Sigmoid colon (tissue), 4 donors: ENCODE measurements around the gene TSG101.

- PRO-cap = no peak
- RAMPAGE, long total RNA, 4 experiments = no peak in any of the 4 experiments
These were observed 12.2 kb downstream of the HPS5 start for GRCh38 chr11:18309615-18310190.

DNA sequence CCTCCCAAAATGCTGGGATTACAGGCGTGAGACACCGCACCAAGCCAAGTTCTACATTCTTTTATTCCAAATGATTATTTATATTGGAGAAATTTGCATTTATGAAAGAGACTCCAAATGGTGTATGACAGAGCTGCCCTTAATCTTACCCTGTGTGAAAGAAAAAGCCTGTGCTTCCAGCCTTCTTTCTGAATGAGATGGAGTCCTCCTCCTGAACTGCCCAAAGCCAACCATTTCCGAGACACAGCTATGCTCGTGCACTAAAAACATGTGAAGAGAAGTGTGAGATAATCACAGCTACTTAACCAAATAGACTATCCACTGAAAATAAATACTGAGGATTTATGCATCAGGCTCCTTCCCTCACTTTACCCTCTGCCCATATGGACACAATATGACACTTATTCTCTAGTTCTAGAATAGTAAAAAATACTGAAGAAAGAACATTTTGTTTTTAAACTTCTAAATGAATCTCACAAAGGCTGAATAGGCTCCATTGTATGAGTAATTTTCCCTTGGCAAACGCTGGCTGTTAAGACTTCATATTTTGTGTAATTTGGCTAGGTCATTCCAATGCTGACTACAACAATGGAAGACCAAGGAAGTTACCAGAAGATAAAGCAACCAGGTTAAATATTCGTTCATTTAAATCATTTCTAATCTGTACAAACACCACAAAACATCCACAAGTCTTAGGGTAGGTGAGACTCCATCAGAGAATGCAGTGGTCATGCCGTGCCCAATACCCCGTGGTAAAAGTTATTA lies 10.0 kb downstream of the HPS5 start:
- PRO-cap = no peak
- RAMPAGE, long total RNA, 4 experiments = no peak in any of the 4 experiments

- PRO-cap = bidirectional peak, plus-strand start at chr11:18526972, minus-strand start at chr11:18526895
- RAMPAGE, long total RNA, 4 experiments = start-site peak on the plus strand in 1 of 4 experiments, at chr11:18526971-18527001 at its widest, 6 reads per replicate; start-site peak on the minus strand in 3 of 4 experiments, at chr11:18526853-18526951 at its widest, 94 to 295 reads per replicate
These were observed at the start of gene TSG101 for GRCh38 chr11:18526431-18527424. TSS of gene TSG101 (minus strand) at chr11:18526942.

- PRO-cap = no peak
- RAMPAGE, long total RNA, 4 experiments = no peak in any of the 4 experiments
These were observed 9.7 kb upstream of the SPTY2D1 start for GRCh38 chr11:18643755-18644245.

- PRO-cap = no peak
- RAMPAGE, long total RNA, 4 experiments = no peak in any of the 4 experiments
These were observed 9.0 kb downstream of the TMEM86A start for GRCh38 chr11:18707515-18708096.

DNA sequence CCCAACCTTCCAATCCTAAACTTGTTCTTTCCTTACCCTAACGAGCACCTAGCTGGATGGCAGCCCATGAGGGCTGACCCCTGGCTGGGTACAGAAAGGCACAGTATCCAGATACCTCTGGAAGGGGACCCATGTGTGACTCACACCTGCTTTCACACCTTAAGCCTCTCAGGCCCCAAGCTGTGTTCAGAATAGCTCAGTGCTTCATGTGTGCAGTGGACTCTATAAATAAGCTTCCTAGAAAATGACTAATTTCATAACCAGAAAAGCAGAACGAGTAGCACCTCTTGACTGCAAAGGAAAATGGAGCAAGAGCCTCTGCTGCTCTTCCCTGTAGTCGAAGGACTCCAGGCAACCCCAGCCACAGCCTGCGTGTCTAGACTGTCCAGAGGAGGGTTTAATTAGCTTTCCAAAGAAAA lies 23.2 kb downstream of the PTPN5 start:
- PRO-cap = no peak
- RAMPAGE, long total RNA, 4 experiments = no peak in any of the 4 experiments

GRCh38 chr11:19342216-19342508 lies 101.4 kb upstream of the E2F8 start:
- PRO-cap = no peak
- RAMPAGE, long total RNA, 4 experiments = no peak in any of the 4 experiments

DNA sequence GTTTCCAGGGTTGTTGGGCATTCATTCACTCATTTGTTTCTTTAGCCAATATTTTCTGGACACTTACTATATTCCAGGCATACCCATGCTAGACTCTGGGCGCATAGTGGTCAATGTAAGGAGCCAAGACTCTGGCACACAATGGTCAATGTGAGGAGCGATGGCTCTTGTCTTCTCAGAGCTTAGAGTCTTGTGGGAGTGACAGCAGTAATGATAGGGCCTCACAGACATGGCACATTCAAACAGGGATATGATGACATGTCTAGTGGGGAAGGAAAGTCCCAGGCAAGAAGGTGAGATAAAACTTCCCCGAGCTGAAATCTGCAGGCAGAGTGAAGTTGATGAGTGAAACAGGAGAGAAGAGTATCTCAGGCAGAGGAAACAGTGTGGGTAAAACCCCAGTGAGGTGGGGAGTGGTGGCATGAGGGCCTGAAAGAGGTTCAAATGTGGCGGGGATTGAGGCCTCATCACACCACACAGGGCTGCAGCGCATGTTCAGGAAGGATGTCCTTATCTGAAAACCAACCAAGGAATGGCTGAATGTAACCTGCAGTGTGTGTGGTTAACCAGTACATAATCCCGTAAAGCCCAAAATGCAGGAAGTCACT lies 153.7 kb upstream of the E2F8 start:
- PRO-cap = no peak
- RAMPAGE, long total RNA, 4 experiments = no peak in any of the 4 experiments

DNA sequence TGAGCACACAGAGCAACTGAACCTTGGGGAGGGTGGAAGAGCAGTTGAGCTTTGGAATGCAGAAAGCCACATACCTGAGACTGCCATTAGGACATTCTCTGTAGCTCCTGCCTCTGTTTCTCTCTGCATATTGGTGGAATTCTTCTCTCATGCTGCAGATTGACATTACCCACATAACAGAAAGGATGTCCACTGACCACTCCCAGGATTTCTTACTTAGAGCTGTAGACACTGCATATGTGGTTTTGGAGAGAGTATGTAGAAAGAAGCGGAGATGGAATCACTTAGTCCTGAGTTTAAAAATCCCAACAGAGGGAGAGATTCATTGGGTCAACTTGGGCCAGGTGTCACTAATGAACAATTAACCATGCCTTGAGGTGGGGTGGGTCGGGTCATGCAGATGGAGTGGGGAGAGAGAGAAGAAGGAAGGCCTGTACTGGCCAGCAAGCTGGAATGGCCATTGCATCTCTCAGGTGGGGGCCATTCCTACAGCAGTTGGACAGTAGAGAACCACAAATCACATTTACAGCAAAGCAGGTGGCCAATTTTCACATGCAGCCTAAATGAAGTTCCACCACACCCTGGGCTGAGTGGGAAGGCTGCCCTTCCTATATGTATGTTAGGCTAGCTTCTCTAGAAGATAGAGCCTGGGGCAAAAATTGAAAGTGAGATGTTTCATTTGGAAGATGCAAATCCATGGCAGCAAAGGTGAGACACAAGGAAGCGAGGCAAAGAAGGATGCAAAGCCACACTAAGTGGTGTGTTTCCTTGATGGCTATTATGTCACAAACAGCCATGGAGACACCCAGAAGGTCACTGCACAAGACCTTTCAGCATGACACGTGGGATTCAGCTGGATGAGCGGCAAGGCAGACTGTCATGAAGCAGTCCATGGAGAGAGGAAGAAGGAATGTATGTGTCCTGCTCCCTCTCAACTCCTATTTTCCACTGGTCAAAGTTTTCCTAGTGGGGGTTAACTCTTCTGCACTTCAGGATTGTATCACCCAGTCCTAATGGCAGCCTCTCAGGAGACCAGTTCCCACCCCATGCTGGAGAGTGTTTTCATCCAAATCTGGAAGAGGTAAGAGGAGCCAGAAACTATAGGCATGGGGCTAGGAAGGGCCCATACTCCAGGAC lies 207.1 kb upstream of the NAV2 start:
- PRO-cap = no peak
- RAMPAGE, long total RNA, 4 experiments = no peak in any of the 4 experiments

GRCh38 chr11:19725765-19726208 lies 13.2 kb downstream of the NAV2 start:
- PRO-cap = no peak
- RAMPAGE, long total RNA, 4 experiments = no peak in any of the 4 experiments

- PRO-cap = no peak
- RAMPAGE, long total RNA, 4 experiments = no peak in any of the 4 experiments
These were observed 62.5 kb downstream of the NAV2 start for GRCh38 chr11:19775143-19775570.

DNA sequence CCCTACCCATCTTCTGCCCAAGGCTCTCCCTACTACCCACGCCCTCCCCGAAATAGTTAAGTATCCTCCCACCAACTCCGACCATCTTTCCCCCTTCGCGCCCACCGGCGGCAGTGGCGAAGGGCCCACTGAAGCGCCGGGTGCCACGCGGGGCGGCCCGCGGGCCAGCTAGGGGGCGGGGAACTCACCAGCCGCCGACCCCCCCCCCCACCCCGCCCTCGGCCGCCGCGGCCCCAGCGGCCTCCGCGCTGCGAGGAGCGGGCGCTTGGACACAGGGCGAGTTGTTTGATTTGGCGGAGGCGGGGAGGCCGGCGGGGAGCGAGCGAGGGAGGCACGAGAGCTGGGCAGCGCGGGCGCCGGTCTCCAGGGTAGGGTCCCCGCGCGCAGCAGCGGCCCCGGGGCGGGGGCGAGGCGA lies 64.3 kb downstream of the NAV2 start:
- PRO-cap = no peak
- RAMPAGE, long total RNA, 4 experiments = no peak in any of the 4 experiments

DNA sequence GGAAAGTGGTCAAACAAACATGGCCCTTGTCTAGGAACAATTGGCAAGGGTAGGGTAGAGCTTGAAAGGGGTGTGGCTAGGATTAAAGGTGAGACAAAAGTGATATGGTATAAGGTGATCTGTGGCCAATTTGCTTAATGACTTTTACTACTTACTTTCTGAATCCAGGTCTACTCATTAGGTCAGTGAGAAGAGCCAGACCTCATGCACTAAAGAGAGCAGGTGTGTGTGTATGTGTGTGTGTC lies 91.2 kb downstream of the NAV2 start:
- PRO-cap = no peak
- RAMPAGE, long total RNA, 4 experiments = no peak in any of the 4 experiments

DNA sequence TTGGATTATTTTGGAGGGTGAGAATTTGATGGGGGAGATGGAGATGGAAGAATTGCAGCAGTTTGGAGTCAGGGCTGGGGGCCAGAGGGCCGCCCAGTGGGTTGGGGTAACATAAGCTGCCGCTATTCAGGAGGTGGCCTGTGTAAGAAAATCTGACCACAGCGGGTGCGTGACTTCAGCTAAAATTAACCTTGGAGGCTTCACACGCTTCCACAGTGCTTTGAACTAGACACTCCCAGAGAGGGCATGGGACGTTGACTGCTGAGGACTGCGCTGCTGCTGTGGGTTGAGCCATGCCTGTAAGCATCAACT lies 100.8 kb downstream of the NAV2 start:
- PRO-cap = no peak
- RAMPAGE, long total RNA, 4 experiments = no peak in any of the 4 experiments

DNA sequence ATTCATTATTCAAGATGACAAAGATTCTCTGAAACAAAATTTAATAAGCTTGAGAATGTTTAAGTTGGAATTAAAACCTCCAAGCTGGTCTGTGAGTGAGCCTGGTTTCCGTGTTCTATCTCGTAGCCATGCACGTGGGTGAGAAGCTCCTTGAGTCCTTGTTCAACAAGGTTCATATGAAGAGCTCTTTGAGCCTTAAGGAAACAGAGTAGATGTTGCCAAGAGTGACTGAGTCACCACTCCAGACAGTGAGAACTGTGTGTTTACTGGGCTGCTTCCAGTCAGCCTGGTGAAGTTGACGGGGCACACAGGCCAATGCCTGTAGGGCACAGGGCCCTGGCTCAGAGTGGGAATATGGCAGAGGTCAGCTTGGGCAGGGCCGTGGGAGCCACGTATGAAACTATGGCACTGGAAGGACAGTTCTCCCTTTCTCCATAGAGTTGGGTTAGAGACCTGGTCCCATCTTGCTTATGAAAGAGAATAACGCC lies 206.6 kb downstream of the NAV2 start:
- PRO-cap = no peak
- RAMPAGE, long total RNA, 4 experiments = no peak in any of the 4 experiments

- PRO-cap = no peak
- RAMPAGE, long total RNA, 4 experiments = no peak in any of the 4 experiments
These were observed 183.7 kb downstream of the DBX1 start for GRCh38 chr11:19976451-19977018.

- PRO-cap = no peak
- RAMPAGE, long total RNA, 4 experiments = no peak in any of the 4 experiments
These were observed 181.5 kb downstream of the DBX1 start for GRCh38 chr11:19978566-19979397.

DNA sequence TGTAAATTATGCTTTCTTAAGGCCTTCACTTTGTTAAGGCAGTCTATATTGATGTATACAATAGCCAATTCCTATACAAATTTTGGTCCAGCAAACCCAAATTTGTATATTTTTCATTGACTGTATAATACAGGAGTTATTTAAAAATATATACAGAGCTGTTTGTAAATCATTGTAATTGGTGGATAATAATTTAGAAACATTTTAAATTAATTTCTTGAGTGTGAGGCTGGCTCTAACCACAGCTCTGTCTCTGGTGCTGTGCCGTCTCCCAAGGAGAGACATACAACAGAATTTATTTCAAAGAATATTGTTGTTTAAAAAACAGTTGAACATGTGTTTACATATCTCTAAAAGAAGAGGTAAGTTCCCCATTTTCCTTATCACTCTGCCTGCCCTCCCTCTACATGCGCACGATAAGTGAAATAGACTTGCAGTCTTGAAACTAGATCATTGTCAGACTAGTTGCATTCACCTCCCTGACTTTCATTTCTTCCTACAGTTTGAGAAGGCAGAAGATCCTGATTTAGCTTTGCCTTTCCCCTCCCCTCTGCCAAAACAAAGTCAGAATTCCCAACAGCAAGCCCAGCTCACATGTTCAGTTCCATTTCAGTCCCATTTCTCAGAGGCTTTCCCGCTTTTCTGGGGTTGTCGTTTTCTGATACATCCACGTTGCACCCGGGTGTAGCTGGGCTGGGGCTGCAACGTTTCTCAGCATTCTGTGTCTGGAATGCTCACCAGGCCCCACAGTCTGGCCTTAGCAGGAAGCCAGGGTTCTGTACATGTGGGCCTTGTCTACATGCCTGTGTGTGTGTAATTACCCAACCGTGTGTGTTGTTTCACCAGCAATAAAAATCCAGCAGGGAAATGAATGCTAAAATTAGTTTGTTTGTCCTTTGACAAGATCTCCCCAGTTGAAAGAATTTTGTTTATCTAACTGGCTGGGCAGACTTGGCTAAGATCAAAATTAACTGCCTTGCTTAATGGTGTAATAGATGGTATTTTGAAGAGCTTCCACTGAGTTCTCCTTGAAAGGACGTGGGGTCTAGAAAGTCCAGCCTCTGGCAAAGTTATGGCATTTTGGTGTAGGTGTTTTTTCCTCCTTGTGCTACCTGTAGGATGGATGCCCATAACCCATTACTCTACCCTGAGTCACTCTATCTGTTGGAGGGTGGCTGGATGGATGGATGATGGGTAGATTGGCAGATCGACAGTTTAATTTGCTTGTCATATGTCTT lies 179.2 kb downstream of the DBX1 start:
- PRO-cap = no peak
- RAMPAGE, long total RNA, 4 experiments = no peak in any of the 4 experiments

GRCh38 chr11:19994918-19995469 lies 165.3 kb downstream of the DBX1 start:
- PRO-cap = no peak
- RAMPAGE, long total RNA, 4 experiments = no peak in any of the 4 experiments

GRCh38 chr11:20044968-20045818 lies 115.1 kb downstream of the DBX1 start:
- PRO-cap = no peak
- RAMPAGE, long total RNA, 4 experiments = no peak in any of the 4 experiments